Measurements from ENCODE around the genes TSSC4 and KCNQ1.

- RRBS, result no CpG with 5 or more reads among the region's 4 CpGs
Observed at GRCh38 chr11:1861709-1862475, 9.0 kb downstream of the LSP1 start.

GRCh38 chr11:1887092-1887659 is 4.5 kb downstream of the PRR33 start:
- RRBS, result no CpG with 5 or more reads among the region's 7 CpGs

DNA sequence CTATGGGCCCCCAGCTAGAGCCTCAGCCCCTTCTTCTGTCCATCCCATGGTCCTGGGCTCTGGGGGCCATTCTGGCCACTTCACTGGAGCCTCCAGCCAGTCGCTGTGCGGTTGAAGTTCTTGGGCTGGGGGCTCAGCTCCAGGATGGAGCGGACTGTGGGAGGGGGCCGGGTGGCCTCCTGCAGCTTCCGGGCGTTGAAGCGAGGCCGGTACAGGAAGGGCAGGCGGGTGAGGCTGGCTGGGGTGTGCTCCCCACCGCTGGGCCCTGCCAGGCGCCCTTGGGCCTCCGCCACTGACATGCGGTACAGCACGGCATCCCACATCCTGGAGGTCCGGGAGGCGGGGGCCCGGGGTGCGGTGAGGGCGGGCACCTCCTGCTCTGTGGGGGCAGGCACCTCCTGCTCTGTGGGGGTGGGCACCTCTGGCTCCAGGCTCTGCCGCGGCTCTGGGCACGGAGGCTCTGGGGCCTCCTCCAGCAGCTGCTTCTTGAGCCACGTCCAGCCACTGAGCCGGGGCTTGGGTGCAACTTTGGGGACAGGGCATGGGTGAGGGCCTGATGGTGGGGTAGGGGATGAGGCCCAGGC is 2.5 kb downstream of the PRR33 start:
- RRBS, result no CpG with 5 or more reads among the region's 24 CpGs

GRCh38 chr11:1919809-1920322 is 363 bp downstream of the TNNT3 start:
- RRBS, result 87% methylated on average over 2 of the region's 22 CpGs

GRCh38 chr11:2140750-2141521 is 1.7 kb upstream of the IGF2 start:
- RRBS, result 25% methylated on average over 6 of the region's 58 CpGs

DNA sequence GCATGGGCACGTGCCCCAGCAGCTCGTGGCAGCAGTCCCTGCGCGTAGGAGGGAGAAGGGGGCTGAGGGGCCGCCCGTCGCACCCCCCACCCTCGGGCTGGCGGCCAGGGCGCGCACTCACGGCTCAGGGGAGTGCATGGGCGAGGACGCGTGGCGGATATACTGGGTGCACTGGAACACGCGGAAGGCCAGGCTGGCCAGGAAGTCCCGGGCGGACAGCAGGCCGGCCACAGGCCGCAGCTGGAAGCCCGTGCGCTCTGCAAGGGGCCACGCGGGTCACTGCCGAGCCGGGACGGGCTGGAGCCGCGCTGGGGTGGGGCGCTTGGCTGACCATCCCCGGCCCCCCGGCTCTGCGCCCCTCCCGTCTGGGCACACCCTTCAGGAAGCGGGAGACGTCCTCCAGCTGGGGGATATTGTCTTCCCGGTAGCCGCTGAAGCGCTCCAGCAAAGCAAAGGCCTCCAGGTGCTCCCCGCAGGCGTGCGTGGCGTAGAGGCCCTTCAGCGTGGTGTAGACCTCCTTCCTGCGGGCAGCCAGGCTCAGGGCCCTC is 5.0 kb downstream of the TH start:
- RRBS, result 28% methylated on average over 18 of the region's 47 CpGs

DNA sequence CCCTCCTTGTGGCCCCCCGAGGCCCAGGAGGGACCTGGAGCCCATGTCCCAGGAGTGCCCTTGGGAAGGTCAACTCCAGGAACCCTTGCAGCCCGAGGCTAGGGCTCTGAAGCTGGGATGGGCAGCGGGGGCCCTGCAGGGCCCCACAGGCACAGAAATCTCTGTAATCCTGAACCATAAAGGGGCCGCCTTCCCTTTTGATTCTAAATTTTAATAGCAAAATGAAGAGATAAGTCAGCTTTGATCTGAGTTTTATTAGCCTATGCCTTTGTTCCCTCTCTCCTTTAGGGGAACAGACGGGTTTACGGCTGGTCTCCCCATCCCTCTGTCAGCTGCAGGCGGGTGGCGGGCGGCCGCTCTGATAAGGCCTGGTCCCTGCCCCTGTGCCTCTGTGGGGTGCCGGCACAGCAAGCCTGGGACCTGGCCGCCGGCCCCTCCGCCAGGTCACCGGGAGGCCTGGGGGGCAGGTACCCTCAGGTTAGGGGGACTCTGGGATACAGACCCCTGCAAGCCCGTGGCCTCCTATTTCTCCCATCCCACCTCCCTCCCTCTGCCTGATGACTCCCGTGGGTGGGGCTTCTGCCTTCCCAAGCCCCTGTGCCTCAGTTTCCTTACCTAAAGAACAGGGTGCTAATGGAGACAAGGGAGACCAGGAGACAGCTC is 31.7 kb upstream of the TH start:
- RRBS, result no CpG with 5 or more reads among the region's 17 CpGs

DNA sequence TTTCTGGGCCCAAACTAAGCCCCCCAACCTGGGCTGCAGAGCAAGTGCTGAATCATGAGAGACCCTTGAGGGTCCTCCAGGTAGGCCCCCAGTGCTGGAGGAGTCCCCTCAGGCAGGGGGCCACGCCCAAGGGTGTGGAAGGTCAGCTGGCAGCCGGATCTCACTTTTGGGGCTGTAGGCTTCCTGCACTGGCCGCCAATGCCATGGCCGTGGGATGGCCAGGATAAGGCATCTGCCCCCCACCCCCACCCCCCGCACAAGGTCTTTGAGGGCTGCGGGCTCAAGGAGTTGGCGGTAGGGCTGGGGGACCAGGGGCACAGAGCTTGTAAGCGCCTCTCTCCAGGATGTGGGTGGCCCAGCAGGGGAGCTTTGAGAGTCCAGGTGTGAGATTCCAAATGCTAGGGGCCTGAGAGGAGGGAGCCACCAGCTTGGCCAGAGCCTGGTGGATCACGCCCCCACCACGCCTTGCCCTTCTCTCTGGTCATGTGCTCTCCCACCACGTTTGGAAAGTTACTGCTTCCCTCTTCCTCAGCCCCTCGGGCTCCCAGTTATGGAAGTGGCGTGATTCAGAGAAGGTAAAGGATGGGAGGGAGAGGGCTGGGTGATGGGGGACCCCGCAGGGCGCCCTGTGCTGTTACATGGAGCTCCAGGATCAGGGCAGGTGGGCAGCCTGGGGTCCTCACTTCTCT is 5.0 kb downstream of the CD81 start:
- RRBS, result no CpG with 5 or more reads among the region's 15 CpGs

- RRBS, result 48% methylated on average over 5 of the region's 23 CpGs
Observed at GRCh38 chr11:2385648-2386232, 8.6 kb downstream of the CD81 start.

DNA sequence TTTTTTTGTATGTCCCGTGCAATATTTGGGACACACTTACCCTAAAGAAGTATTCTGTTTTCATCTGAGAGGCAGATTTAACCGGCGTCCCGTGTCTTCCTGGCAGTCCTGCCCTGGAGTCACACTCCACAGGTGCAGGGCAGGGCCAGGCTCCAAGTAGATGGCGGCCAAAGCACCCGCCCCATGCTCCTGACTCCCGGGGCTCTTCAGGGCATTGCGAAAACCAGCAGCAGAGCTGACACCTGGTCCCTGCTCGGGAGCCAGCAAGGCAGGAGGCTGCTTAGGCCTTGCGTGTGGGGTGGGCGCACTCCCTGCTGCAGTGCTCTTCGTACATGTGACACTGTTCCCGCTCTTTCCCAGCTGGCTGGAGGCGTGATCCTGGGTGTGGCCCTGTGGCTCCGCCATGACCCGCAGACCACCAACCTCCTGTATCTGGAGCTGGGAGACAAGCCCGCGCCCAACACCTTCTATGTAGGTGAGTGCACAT is 10.5 kb upstream of the TSSC4 start:
- RRBS, result no CpG with 5 or more reads among the region's 18 CpGs

DNA sequence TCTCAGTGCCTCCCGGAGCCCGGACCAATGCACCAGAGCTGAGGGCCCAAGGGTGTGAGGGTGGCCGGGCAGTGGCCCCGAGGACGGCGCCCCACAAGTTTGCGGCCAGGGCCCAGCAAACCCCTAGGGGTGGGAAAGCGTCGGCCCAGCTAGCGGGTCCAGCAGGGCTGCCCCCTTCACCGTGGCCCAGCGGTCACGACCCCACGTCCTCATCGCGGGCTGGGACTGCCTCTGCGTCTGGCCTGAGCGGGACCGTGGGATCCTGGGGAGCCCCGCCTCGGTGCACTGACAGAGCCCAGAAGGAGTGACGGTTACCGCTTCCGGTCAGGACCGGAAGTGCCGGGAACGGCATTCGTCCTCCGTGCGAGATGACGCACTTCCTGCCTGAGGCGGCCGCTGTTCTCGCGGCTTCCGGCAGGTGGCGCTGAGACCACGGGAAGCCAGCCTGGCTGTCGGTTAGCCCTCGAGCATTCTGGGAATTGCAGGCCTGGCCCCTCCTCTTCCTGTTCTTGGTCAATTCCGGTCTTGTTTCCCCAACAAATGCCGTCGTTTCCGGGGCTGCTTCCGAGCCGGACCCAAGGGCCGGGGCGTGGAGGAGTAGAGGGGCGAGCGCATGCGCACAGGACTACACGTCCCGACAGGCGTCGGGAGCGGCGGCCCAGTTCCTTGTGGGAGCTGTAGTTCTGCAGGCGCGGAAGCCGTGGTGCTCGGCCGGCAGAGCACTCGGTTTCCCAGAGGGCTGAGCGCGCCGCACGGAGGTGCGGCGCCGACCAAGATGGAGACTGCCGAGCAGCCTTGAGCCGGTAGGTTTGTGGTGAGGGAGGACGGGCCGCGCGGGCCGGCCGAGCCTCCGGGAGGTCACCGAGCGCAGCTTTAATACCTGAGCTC is at the start of gene TSSC4:
Gene TSSC4, plus strand, starts transcription at position 755 of the 888 bp plus-strand sequence.
- RRBS, result 5% methylated on average over 28 of the region's 81 CpGs

DNA sequence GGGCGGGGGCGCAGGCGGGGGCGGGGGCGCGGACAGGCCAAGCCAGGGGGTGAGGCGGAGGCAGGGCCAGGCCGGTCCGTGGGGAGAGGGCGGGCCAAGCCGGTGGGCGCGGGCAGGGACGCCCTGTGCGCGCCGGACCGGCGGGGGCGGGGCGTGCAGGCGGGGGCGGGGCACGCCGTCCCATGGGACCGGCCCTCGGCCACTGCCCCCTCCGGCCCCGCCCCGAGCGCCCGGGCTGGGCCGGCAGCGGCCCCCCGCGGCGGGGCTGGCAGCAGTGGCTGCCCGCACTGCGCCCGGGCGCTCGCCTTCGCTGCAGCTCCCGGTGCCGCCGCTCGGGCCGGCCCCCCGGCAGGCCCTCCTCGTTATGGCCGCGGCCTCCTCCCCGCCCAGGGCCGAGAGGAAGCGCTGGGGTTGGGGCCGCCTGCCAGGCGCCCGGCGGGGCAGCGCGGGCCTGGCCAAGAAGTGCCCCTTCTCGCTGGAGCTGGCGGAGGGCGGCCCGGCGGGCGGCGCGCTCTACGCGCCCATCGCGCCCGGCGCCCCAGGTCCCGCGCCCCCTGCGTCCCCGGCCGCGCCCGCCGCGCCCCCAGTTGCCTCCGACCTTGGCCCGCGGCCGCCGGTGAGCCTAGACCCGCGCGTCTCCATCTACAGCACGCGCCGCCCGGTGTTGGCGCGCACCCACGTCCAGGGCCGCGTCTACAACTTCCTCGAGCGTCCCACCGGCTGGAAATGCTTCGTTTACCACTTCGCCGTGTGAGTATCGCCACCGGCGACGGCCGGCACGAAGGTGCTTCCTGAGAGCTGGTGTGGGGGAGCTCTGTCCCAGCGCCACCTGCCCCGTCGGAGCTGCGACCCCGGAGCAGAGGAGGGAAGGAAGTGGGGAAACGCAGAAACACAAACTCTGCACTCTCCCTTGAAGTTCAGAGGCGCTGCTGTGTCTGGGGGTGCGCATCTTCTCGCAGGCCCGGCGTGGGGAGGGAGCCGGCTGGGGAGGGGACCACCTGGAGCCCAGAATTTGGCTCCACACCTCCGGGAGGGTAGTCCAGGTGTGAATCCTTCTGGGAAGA is at the start of gene KCNQ1:
Gene KCNQ1, plus strand, starts transcription at position 274 of the 1,064 bp plus-strand sequence.
- RRBS, result 5% methylated on average over 71 of the region's 126 CpGs

- RRBS, result 30% methylated on average over 5 of the region's 17 CpGs
Observed at GRCh38 chr11:2445946-2446580, 1.3 kb downstream of the KCNQ1 start.

DNA sequence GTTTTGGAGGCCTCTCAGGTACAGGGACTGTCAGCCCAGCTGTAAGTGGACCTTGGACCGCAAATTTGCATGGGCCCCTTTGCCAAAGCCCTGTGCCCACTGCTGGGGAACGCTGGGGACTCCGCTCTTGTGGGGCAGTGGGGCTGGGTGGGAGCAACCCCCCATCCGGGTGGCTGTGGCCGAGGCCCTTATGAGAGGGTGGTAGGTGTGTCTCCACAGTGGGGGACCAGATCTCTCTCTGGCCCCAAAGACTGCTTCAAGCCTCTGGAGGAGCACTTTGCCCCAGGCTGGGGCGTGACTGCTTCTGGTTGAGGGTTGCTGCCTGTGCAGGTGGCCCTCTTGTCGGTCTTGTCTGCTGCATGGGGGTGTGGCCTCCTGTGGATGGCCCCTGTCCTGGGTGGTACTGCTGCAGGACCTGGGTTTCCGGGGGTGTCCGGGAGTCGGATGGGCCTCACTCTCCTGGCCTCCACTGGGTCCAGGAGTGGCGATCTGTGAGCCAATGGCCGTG is 15.8 kb downstream of the KCNQ1 start:
- RRBS, result no CpG with 5 or more reads among the region's 12 CpGs

DNA sequence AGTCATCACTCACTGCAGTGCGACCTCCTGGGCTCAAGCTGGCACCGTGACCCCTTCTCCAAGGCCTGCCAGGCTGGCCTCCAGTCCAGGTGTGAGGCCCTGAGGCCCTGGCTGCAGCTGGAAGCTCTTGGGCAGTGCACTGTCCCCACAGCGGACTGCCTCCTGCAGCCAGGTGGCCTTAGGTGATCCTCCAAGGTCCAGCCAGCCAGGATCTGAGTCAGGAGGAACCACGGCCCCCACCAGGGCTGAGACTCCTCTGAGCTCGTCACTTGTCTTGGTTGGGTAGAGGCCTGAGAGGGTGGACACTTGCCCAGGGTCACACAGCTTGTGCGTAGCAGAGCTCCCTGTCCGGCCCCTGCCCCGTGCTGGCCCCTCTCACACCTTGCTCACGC is 20.4 kb downstream of the KCNQ1 start:
- RRBS, result no CpG with 5 or more reads among the region's 9 CpGs

DNA sequence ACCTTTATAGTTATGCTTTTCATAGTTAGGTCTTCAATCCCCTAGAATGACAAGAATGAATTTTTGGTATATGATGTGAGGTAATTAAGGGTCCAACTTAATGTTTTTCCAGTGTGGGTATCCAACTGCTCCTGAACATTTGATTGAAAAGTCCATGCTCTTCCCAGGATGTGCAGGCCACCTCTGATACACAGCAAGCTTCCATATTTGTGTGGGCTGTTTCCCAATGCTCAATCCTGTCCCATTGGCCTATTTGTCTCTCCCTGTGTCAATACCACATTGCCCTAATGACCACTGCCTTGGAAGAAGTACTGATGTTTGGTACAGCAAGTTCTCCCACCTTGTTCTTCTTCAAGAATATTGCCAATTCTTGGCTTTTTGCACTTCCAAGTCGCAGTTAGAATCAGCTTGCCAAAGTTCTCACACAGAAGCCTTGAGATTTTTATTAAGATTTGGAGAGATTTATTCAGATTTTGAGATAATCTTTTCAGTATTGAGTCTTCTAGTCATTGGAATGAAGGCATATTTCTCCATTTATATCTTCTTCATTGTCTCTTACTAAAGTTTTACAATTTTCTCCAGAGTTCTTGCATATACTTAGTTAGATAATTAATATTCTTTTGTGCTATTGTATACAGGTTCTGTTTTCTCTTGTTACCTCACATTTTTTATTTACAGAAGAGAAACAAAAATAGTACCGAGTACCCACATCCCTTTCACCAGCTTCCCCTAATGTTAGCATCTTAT is 212.2 kb downstream of the KCNQ1 start:
- RRBS, result no CpG with 5 or more reads among the region's 2 CpGs

DNA sequence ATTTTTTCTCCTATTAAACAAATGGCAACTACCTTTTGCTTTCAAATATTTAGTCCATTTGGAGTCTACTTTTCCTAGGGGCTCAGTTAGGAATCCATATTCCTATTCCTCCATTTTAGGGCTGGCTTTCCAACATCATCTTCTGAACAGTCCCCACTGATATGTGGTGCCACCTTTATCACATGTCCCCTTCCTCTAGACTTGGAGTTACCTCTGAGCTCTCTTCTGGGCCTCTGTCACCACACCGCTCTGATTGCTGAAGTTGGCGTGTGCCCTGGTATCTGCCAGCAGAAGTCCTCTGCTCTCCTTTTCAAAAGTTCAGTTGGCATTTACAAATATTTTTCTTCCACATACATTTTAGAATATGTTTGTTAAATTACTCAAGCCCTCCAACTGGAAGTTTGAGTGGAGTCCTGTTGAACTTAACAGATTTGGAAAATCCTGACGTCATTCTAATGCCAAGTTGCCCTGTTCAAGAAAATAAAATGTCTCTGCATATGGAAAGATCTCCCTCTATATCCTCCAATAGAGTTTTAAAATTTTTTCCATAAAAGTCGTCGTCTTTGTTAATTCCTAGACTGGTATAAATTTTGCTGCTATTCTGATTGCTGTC is 189.3 kb downstream of the CDKN1C start:
- RRBS, result no CpG with 5 or more reads among the region's 5 CpGs

DNA sequence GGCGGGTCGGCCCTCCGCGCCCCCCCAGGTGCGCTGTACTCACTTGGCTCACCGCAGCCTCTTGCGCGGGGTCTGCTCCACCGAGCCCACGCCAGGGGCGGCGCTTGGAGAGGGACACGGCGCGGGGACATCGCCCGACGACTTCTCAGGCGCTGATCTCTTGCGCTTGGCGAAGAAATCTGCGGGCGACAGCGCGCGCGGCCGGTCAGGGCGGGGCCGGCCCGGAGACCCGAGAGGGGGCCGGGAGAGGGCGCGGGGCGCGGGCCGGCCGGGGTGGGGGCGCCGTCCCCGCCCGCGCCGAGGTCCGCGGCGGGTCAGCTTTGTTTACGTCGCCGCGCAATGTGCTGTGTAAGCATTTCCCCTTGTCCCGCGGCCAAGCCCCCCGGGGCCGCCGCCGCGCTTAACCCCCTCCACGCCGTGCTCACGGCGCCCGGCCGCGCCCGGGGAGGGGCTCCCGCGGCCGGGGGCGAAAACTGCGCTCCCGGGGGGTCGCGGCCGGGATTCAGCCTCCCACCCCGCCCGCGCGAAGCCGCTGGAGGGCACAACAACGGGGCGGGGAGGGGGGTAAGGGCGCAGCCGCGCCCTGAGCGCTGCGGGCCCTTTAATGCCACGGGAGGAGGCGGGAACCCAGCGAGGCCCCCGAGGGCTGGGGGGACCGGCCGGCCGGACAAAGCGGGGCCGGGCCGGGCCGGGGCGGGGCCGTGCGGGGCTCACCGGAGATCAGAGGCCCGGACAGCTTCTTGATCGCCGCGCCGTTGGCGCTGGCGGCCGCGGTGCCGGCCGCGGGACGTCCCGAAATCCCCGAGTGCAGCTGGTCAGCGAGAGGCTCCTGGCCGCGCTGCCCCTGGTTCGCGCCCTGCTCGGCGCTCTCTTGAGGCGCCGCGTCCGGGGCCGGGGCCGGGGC is 1.4 kb downstream of the CDKN1C start:
- RRBS, result 3% methylated on average over 20 of the region's 131 CpGs

- RRBS, result no CpG with 5 or more reads among the region's 17 CpGs
Observed at GRCh38 chr11:2898330-2899339, 3.4 kb upstream of the SLC22A18 start.

- RRBS, result no CpG with 5 or more reads among the region's 17 CpGs
Observed at GRCh38 chr11:3000264-3001016, 8.3 kb upstream of the NAP1L4 start.